ENCODE data around the gene SLC22A10.

DNA sequence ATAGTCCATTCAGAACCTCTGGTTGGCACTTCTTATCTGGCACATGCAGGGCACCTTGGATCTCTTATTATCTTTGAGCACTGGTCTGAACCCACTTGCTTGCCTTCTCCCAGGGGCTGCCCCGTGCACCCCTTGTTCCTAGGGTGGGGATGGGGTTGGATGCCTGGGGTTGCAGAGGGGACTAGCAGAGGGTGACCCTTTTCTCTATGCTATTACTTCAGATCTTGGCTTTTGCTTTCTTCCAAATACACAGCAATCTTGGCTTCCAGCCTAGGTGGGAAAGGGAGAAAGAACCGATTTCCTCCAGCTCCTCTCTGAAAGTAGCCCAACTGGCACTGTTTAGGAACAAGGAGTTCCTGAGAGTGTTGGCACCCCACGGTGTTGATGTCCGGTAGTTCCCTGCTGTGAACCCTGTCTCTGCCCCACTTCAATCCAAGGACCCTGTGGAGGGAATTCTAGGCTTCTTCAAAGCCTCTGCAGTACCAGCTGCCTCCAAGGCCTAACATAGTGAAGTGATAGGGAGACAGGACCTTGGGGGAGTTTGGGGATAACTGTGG is 1.2 kb upstream of the SLC3A2 start:
- PRO-cap: no peak
- RAMPAGE, long total RNA, 4 experiments: no peak in any of the 4 experiments

GRCh38 chr11:63244424-63245231 is 1.2 kb upstream of the SLC22A25 start:
- PRO-cap: no peak
- RAMPAGE, long total RNA, 4 experiments: no peak in any of the 4 experiments

- PRO-cap: no peak
- RAMPAGE, long total RNA, 4 experiments: no peak in any of the 4 experiments
Observed at GRCh38 chr11:63246098-63246578, 2.7 kb upstream of the SLC22A25 start.

- PRO-cap: no peak
- RAMPAGE, long total RNA, 4 experiments: no peak in any of the 4 experiments
Observed at GRCh38 chr11:63289853-63290111, at the start of gene SLC22A10. TSS of gene SLC22A10 (plus strand) at chr11:63289903.

DNA sequence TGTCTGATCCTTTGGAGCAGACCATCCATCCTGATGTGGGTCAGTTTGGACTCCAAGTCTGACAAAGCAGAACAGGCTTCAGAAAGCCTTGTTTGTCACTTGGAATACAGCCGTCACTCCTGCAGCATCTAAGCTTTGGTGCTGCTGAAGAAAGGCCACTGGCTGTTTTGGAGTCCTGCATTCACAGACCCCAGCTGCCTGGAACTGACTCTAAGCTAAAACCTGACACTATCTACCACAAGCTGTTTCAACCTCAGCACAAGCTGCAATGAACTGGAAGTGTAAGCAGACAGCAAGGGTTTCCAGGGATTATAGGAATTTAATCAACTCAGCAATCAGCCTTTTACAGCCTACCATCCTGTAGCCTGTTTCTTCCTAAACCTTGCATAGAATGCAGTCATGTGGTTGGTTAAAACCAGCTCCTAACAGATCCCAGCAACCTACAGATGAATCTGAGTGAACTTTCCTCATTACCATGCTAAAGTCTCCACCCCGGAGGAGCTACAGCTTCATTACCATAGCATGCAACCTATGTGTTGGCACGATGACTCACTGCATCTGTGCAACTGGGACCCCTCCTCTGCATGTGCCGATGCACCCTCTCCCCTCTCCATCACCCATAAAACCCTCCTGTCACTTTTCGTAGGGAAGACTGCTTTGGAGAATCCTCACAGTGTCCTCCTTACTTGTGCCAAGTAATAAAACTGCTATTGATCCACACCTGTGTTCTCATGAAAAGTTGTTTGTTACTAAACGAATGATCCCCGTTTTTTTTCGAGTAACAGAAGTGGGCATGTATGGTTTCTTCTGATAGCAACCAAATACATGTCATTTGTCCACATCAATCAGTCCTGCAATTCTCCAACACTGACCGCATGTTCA is 3.5 kb upstream of the PLAAT4 start:
- PRO-cap: no peak
- RAMPAGE, long total RNA, 4 experiments: no peak in any of the 4 experiments

GRCh38 chr11:63552852-63553413 is 10.2 kb downstream of the PLAAT2 start:
- PRO-cap: no peak
- RAMPAGE, long total RNA, 4 experiments: no peak in any of the 4 experiments

- PRO-cap: no peak
- RAMPAGE, long total RNA, 4 experiments: no peak in any of the 4 experiments
Observed at GRCh38 chr11:63560554-63561257, 2.5 kb downstream of the PLAAT2 start.

DNA sequence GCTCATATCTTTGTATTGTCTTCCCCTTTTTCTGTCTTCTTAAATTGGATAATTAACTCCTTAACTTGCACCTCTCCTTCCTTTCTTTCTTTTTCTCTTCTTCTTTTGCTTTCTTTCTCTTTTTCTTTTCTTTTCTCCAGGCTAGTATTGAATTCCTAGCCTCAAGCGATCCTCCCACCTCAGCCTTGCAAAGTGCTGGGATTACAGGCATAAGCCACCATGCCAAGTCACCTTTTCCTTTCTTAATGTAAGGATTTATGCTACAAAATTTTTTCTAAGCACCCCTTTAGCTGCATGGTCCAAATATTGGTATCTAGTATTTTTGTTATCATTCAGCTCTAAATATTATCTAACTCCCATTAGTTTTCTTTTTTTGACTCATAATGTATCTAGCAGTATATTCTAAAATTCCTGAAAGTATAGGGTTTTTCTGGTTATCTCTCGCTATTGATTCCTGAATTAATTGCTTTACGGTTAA is 7.6 kb upstream of the PLAAT2 start:
- PRO-cap: no peak
- RAMPAGE, long total RNA, 4 experiments: start-site peak on the minus strand in 1 of 4 experiments, centred at position 196 of the sequence, 10 reads per replicate

GRCh38 chr11:63577586-63577884 is 14.4 kb upstream of the PLAAT2 start:
- PRO-cap: no peak
- RAMPAGE, long total RNA, 4 experiments: no peak in any of the 4 experiments

DNA sequence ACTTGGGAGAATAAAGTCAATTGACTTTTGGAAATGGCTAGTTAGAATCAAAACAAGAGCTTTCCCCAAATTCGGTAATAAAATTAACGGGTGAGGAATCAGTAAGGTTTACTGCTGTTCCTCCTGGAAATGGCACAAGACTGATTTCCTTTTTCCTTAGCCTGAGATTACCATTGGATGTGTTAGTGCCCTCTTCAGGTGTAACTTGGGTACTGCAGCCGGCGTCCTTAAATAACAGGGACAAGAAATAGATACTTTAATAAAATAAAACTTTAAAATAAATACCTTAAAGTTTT is 29.9 kb downstream of the ZFTA start:
- PRO-cap: no peak
- RAMPAGE, long total RNA, 4 experiments: no peak in any of the 4 experiments

- PRO-cap: no peak
- RAMPAGE, long total RNA, 4 experiments: no peak in any of the 4 experiments
Observed at GRCh38 chr11:63765212-63765900, 3.2 kb downstream of the ZFTA start.

DNA sequence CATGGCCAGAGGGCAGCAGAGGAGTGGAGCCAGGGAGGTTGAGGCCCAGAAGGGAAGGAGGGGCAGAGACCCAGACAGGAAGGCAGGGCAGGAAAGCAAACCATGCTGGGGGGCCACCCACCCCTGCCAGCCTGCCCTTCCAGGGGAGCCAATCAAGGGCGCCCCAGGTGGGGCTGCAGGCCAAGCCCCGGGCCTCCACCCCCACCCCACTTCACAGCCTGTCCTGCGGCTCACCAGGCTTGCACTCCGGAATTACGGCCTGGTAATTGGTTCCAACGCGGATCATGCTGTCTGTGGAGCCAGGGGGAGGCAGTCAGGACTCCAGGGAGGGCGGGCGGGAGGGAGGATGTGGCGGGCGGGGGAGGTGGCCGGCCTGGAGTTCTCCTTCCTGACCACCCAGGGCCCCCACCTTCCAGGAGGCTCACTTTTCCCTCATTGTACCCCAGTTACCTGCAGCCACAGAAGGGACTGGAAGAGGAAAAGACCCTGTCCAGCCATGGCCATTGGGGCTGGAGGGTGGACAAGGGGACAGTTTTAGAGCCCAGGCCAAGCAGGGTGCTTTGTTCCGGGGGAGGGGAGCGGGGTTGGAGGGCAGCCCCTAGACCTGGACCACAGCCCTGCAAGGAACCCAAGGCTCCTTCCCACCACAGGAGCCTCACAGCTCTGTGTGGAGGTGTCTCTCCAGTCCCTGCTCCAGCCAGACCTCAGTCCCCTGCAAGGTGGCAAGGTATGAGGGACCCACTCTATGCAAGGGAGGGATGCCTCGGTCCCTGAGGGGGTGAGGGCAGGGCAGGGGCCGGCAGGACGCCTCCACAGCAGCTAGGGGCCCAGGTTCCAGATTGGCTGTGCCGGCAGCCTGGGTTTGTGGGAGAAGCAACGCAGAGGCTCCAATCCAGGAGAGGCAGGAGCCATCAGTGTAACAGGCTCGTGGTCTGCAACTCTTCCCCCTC is 1.4 kb downstream of the RCOR2 start:
- PRO-cap: no peak
- RAMPAGE, long total RNA, 4 experiments: no peak in any of the 4 experiments

DNA sequence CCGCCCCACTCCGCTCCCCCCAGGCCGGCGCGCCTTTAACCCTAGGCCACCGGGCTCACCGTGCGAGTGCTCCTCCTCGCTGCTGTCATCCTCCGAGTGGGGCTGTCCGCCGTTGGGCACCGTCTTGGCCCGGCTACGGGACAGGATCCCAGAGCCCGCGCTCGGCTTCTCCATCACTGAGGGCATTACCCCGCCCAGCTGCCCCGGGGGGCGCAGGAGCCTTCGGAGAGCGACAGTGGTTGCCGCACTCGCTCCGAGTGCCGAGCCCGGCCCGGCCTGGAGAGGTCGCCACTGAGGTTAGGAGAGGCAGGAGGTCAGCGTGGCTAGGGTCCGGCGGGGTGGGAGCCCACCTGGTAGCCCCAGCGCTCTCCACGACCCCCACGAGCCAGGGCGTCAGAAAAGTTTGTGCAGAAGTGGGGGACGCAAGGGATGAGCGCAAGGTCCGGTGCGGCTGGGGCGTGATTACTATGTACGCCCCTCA is 653 bp downstream of the RCOR2 start:
- PRO-cap: no peak
- RAMPAGE, long total RNA, 4 experiments: no peak in any of the 4 experiments

DNA sequence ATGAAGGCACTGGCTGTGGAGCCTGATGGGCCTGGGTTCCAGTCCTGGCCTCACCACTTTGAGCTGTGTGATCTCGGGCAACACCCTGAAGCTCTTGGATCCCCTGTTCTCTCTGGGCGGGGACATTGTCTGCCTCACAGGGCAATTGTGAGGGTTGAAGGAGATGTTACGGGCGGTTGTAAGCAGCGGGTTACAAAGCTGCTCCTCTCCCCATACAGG is 4.8 kb downstream of the OTUB1 start:
- PRO-cap: no peak
- RAMPAGE, long total RNA, 4 experiments: no peak in any of the 4 experiments

DNA sequence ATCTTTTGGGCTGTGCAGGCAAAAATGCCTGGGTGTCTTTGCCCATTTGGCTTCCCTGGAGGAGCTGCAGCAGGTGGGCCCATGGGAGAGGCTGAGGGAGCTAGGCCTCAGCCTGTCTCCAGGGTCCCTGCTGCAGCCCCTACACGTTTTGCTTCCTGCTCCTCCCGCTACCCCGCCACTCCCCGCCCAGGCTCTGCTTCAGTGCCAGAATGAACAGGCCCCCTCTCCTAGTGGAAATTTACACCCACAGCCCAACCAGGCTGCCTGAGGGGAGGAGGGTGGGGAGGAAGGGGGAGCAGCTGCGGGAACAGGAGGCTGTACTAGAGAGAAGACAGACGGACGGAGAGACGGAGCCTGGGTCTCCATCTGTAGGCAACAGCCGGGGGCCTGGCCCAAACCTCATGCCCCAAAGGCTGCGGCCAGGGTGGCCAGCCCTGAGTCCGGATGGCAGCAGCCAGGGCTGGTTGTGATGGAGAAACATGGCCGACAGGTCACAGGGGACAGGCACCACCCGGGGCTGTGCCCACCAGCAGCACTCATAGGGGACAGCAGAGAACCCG is 20.5 kb downstream of the FLRT1 start:
- PRO-cap: no peak
- RAMPAGE, long total RNA, 4 experiments: no peak in any of the 4 experiments

DNA sequence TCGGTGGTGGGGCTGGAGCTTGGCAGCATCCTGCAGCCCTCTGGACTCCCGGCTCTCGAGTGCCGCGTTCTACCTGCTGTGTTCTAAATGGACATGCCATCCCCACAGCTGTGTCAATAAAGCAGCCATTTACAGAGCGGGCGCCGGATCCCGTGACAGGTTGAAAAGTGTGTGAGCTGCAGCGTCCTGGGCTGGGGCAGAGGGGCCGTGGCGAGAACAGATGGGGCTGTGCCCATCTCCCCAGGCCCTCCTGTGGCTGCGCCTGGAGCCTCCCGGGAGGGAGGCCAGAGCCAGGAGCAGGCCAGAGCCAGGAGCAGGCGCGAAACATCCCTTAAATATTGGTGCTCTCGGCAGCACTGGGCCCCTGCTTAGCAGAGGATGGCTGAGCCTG is 46.1 kb downstream of the FLRT1 start:
- PRO-cap: no peak
- RAMPAGE, long total RNA, 4 experiments: no peak in any of the 4 experiments

GRCh38 chr11:64164558-64165313 is 1.2 kb downstream of the MACROD1 start:
- PRO-cap: no peak
- RAMPAGE, long total RNA, 4 experiments: no peak in any of the 4 experiments

DNA sequence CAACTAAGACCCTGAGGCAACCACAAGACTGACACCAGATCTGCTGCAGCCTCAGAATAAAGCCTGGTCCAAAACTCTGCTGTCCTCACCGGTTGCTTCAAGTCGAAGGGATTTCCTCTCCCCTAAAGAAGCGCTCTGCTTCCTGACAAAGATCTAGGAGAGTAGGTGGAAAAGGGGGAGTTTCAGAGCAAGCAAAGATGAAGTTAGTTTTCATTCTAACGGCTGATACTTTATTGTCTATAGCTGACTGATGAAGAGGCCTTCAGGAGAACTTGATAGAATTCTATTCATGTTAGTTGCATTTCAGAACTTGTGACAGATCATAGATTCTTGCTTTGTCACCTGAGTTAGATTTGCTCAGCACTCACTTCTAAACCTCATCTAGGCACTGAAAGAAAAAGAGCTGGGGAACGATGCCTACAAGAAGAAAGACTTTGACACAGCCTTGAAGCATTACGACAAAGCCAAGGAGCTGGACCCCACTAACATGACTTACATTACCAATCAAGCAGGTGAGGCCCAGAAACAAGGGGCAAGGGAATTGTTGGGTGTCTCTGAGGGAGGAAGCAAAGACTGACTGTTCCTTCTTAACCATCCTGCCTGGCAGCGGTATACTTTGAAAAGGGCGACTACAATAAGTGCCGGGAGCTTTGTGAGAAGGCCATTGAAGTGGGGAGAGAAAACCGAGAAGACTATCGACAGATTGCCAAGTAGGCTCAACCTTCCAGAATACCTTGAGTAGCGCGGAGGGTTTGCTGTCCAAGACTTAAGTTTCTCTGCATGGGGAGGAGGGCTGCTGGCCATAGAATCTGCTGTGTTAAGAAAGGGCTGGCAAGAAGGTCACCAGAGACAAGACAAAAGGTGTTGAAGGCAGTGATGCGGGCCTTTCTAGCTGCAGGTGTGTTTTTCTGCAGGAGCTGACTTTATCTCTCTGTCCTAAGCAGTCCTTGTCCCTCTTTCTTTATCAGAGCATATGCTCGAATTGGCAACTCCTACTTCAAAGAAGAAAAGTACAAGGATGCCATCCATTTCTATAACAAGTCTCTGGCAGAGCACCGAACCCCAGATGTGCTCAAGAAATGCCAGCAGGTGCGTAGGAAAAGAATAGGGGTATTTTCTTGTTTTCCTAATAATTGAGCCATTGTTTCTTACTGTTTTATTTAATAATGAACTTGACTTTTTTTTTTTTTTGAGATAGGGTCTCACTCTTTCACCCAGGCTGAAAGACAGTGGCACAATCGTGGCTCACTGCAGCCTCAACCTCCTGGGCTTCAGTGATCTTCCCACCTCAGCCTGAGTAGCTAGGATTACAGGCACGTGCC is 9.2 kb upstream of the FERMT3 start:
- PRO-cap: no peak
- RAMPAGE, long total RNA, 4 experiments: no peak in any of the 4 experiments

DNA sequence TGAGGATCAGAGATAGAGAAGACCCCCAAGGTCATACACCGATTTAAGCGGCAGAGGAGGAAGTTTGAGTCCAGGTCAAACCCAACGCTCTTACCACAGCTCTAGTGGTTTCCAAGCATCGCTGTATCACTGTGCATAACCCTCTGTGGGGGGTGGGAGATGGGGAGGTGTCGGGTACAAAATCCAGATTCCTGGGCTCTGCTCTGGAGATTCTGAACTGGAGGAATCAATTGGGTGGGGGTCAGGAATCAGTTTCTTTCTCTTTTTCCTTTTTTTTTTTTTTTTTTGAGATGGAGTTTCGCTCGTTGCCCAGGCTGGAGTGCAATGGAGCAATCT is 694 bp downstream of the DNAJC4 start:
- PRO-cap: no peak
- RAMPAGE, long total RNA, 4 experiments: no peak in any of the 4 experiments

- PRO-cap: unidirectional peak, minus-strand start at chr11:64252576
- RAMPAGE, long total RNA, 4 experiments: start-site peak on the minus strand in 2 of 4 experiments, at chr11:64252554-64252593 at its widest, 40 to 41 reads per replicate
Observed at GRCh38 chr11:64252122-64253174, 1.1 kb downstream of the PLCB3 start.

All from suprapubic skin (tissue), 4 donors.